Bronchus fibroblast of lung (primary cell): ENCODE measurements around a stretch of chr2.

GRCh38 chr2:62590008-62590346 is 84.0 kb upstream of the TMEM17 start:
- RAMPAGE, long total RNA = no peak

- RAMPAGE, long total RNA = no peak
These were observed 43.1 kb upstream of the EHBP1 start for GRCh38 chr2:62662215-62662964.

DNA sequence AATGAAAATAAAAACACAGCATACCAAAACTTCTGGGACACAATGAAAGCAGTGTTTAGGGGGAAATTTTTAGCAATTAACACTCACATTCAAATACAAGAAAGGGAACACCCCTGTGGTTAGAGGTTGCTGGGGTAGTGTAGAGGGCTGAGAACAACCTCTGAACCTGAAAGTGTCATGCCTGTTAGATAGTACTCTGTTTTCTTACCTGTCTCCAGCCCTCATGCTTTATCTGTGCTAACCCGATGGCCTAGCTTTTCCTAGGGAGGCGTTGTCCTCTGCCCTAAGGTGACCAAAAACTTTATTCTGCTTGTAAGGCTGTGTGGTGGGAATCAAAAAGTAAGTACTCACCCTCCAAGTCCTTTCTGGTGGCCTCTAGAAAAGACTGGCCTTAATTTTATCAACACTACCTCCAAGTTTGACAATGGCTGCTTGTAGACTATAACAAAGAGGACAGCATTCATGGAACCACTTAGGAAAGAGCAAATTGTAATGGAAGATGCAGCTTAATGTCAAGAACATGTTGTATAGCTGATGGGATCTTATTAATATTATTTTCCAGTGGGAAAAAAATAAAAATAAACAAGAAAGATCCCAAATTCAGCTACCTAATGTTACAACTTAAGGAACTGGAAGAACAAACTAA is 122.5 kb upstream of the OTX1 start:
- RAMPAGE, long total RNA = no peak

DNA sequence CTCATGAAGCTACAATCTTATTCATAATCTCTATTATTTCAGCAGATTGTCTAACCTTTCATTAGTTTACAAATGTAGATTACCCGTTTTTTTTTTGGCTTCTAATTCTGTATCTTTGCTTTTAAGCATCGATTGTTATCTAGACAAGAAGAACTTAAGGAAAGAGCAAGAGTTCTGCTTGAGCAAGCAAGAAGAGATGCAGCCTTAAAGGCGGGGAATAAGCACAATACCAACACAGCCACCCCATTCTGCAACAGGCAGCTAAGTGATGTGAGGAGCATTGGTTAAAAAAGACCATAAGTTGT is 95.3 kb upstream of the OTX1 start:
- RAMPAGE, long total RNA = no peak

DNA sequence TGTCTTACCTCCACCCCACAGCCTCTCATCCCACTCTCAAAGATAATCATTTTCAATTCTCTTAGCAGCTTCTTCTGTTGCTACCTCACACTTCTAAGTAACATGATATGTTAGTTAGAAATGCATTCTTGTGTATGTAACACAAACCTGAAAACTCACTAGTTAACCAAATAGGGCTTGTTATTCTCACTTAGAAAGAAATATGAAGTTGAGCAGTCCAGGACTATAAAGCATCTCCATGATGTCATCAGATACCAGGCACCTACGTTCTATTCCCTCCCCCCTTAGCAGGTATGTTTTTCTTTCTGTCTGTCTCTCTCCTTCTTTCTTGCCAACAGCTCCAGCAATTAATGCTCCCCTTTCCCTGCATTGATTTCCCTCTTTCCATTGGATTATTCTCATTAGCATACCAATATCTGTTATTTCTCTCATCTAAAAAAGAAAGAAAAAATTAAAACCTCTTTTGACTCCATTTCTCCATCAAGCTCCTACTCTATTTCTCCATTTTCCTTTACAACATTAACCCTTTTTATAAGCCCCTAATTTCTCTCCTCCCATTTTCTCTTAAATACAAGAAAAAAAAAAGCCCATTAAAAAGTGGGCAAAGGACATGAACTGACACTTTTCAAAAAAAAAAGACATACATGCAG is 119.7 kb downstream of the WDPCP start:
- RAMPAGE, long total RNA = no peak

- RAMPAGE, long total RNA = no peak
These were observed 546 bp downstream of the UGP2 start for GRCh38 chr2:63842031-63842853.

GRCh38 chr2:63885567-63886012 is 43.9 kb downstream of the UGP2 start:
- RAMPAGE, long total RNA = no peak

- RAMPAGE, long total RNA = no peak
These were observed 26.7 kb downstream of the VPS54 start for GRCh38 chr2:63992603-63992911.

GRCh38 chr2:64017609-64018101 is 1.6 kb downstream of the VPS54 start:
- RAMPAGE, long total RNA = no peak

GRCh38 chr2:64052381-64052878 is 33.2 kb upstream of the VPS54 start:
- RAMPAGE, long total RNA = no peak

DNA sequence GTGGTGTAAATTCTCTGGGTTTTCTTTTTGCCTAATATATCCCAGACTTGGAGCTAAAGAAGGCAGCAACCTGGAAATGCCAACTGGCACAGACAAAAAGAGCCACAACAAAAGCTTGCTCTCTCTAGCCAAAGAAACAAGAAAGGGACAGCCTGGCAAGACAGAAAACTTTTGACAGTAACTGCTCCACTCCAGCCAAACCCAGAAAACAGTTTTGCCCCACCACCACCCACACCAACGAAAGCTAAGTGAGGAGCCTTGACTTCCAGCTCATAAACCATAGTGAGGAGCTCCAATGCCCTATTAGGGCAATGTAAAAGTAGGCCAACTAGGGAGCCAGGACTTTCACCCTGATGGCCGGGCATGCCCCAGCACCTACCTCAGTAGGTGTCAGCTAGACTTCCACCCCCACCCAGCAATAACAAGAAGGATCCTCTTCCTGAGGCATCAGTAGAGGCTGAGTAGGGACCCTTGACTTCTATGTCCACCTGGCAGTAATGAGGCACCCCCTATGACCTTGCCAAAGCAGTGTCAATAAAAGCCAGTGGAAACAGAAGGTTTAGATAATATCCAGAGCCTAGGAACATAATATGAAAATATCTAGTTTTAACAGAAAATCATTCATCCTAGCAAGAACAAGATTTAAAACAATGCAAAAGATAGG is 35.4 kb downstream of the PELI1 start:
- RAMPAGE, long total RNA = no peak

DNA sequence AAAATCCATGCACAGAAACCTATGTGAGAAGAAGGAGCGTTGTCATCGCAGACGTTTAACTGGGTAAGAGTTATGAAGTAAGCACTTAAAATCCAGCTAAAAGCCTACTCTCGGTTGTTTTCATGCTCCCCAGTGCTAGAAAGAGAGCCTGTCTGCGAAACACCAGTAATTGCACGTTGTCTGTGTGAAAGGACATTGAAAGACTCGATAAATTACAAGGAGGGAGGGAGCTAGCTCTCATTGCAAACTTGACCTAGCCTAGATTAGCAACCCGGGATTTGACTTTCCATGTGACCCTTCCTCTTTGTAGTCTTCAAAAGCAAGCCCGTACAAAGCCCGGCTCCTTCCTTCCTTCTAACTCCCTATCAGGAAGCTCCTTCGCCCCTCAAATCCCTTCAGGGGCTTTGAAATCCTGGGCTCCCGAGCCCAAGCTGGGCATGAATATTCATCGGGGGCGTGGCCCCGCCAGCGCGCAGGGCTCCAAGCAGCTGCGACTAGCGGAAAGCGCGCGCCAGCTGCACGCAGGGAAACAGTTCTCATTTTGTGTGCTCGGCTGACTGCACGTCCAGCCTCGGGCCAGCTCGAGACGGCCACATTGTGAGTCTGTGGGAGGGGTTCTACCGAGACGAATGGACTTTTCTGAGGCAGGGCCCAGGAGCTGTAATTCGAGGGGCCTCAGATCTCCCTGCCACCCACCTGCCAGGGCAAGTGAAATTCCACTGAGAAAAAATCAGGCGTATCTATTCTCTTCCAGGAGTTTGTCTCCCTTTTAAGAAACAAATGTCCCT is 83.9 kb upstream of the PELI1 start:
- RAMPAGE, long total RNA = no peak

- RAMPAGE, long total RNA = no peak
These were observed 123.5 kb upstream of the PELI1 start for GRCh38 chr2:64267612-64268202.

GRCh38 chr2:64277045-64277776 is 133.0 kb upstream of the PELI1 start:
- RAMPAGE, long total RNA = no peak

DNA sequence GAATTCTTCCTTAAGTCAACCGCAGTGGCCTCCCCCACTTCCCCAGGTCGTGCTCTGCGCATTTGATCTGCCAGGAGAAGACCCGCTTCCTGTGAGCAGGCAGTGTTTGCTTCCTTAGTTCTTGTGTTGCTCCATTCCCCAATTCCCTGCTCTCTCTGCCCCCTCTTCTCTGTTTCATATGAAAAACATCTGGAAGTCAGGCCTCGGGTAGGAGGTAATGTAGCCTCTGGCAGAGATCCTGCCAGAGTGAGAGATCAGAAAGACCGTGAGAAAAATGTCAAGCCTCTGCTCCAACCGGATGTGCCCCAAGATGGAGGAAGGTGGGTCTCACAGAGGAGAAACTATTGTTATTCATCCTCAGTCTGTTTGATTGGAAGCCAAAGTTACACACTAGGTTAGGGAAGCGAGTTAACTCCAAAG is 144.3 kb upstream of the PELI1 start:
- RAMPAGE, long total RNA = no peak

GRCh38 chr2:64362577-64362991 is 91.4 kb upstream of the LGALSL start:
- RAMPAGE, long total RNA = no peak

- RAMPAGE, long total RNA = no peak
These were observed 8.1 kb downstream of the LGALSL start for GRCh38 chr2:64462048-64462425.

DNA sequence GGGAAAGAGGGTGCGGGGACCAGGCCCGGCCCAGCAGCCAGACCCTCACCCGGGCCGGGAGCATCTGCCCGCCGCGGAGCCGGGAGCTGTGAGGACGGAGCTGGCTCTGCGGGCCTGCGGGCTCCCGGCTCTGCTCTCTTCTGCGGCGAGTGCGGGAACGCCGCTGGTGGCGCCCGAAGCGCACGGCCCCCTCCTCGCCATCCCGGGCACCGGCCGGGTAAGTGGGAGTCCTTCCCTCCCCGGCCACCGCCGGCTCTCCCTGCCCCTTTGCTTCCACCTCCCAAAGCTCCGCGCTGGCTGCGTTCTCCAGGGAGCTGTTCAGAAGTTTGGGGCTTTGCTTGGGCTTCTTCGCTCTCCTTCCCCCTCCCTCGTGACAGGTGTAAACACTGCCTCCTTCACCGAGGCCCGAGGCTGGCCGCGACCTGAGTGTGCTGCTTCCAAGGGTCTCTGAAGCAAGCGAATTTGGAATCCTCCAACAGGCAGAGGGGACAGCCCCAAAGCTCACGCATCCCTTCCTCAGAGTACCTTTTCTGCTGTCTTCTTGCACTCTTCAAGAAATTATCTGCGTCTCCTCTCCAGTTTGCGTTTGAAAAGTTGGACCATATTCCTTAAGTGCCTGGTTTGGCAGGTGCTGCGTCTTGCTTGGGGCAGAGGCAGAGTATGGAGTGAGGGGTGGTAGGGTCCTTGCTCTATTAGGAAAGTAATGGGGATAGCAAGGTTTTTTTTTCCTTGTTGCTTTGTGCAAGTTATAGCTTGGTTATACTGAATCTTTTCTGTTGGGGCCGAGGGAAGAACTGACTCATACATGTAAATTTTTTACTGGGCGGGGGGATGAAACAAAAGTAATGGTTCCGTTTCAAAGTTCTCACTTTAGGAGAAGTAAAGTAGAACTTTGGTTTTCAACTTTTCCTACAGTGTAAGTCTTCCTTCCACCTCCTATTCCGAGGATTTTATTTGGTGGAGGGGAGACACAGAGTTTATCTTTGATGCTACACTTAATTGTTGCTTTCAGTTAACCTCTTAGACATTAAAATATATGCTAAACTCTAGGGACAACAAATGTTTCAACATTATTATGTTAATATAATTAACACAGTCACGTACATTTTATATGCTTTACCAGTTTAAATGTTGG is 887 bp downstream of the AFTPH start:
- RAMPAGE, long total RNA = no peak

GRCh38 chr2:64537034-64537336 is 12.9 kb downstream of the AFTPH start:
- RAMPAGE, long total RNA = no peak

DNA sequence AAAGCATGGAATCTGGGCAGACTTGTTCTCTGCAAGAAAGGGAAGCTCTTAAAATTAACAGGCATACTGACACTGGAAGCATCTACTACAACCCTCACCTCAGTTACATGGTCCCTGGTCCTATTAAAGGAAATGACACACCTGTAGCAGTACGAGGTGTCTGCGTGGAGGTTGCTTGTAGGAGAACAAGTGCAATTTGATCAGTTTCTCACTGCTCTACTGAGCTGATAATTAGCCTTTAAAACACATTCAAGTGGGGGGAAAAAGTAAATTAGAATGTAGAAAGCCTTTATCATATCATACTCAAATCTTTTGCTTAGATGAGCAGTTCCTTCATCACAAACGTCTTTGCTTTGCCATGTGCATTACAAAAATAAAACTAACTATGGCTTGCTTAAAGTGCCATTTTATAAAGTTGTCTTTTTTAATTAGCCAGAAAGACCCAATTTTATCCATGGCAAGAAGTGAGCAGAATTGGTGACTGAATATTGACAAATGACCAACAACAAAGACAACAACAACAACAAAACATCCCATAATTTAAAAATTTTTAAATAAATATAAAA is 20.0 kb downstream of the SERTAD2 start:
- RAMPAGE, long total RNA = no peak